ENCODE data around the gene RFC1.

DNA sequence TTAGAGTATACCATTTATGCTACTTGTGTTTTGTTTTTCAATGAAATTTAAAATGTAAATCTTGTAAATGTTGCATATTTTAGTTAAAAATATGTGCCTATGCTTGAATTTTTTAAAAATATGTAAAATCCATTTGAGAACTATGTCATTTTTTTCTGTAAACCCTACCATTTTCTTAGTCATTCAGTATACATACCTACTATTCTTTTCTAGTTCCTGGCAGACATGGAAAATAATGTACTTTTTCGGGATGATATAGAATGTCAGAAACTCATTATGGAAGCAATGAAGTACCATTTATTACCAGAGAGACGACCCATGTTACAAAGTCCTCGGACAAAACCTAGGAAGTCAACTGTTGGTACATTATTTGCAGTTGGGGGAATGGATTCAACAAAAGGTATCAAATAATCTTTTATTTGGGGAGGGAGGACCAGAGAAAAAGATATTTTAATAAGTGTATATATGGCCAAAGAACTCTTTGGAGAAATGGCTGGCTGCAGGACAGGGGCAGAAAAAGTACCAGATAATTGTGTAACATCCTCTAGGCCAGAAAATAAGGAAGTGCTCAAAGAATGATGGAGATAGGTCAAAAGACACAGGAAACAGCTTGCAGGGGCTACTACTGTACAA is 34.6 kb downstream of the KLHL5 start:
- RRBS = no CpG with 5 or more reads among the region's 3 CpGs

DNA sequence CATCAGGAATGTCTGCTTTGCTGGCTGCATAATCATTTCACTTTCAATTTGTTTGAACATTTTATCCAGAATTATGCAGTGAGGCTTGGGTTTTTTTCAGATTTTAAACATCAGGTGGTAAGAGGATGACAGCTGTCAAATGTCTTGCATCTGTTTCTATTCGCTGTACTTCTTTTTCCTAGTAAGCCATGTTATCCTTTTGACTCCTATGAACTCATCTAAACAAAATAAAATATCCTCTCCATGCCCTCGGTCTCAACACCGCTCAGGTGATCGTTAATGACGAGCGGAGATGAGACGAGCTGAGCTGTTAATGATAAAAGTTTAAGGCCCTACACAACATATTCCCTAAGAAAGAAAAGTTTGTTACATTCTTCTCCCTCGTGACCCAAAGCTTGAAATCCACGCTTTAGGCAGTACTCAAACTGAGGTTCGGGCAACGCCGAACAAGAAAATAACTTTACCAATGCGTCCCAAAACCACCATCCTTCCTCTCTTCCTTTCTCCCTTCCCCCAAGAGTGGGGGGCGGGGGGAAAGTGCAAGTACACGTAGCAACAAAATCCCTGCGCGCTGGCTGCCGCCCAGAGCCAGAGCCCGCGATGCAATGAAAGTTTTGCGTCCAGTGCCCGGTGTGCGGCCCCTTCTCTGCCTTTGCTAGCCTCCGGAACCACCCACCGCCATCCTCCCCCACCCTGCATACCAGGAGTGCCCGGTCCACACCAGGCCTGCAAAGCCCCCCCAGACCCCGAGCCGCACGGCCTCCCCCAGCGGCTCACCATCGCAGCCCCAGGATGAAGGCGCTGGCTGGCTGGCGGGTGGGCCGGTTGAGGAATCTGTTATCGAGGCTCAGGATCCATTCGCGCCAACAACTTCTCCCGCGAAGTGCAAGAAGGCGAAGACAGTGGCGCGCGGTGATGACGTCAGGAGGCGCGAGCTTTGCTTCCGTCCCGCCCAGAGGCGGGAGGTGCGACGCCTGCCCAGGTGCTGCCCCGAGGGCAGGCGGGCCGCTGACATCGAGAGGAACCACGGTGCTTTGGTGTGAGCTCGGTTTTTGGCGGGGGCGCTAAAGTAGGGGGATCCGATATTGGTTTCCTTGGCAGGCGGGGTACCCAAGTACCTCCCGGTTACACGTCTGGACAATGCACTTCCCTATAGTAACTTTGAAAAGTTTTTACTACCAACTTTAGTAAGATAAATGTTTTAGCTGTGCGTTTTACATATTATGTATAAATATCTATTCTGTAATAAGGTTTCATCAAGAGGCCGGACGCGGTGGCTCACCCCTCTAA is at the start of gene RFC1:
Gene RFC1, minus strand, starts transcription at position 901 of the 1,290 bp plus-strand sequence.
- RRBS = 4% methylated on average over 7 of the region's 67 CpGs

DNA sequence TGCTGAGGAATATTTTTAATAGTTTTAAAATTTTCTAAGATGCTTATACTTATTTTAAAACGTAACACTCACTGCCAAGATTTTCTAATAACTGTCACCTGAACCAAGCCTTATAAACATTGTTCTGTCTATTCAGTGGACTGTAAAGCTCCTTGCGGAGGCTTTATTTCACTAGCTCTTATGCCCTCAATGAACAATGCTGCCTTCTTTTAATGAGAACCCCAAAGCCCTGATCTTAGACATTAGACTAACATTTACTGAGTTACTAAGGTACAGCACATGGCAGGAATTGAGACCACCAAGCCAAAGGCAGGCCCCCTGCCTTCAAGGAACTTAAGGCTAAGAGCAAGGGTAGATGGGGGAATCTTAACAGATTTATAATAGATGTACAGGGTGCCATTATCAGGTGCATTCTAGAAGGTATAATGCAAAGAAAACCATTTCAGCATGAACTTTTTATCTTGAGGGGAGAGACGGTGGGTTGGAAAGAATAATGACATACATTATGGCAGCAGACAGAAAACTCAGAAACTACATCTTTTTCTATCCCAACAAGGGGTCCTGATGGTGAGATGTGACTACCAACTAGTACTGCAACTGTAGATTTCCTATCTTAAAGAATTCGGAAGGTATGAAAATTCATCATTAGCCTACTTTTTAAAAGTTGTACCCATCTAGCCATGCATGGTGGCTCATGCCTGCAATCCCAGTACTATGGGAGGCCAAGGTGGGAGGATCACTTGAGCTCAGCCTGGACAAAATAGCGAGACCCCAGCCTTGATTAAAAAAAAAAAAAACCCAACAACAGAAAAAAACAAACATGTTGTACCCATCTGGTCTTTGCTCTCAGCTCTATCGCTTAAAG is 1.9 kb downstream of the RPL9 start:
- RRBS = no CpG with 5 or more reads among the region's 6 CpGs

GRCh38 chr4:39466619-39467125 is 7.8 kb downstream of the LIAS start:
- RRBS = no CpG with 5 or more reads among the region's 5 CpGs

- RRBS = no CpG with 5 or more reads among the region's 11 CpGs
Observed at GRCh38 chr4:39532447-39533221, 5.4 kb upstream of the UGDH start.

DNA sequence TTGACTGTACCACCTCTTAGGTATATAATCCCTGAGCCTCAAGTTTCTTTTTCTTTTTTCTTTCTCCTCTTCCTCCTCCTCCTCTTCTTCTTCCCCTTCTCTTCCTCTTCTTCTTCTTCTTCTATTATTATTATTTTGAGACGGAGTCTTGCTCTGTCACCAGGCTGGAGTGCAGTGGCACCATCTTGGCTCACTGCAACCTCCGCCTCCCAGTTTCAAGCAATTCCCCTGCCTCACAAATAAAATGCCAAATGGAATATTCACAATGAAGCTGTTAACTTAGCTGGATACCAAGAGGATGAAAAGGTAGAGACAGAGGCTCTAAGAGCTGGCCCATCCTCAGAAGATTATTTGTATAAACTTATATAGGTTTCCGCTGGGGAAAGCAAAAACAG is 36.6 kb upstream of the UGDH start:
- RRBS = no CpG with 5 or more reads among the region's 3 CpGs

DNA sequence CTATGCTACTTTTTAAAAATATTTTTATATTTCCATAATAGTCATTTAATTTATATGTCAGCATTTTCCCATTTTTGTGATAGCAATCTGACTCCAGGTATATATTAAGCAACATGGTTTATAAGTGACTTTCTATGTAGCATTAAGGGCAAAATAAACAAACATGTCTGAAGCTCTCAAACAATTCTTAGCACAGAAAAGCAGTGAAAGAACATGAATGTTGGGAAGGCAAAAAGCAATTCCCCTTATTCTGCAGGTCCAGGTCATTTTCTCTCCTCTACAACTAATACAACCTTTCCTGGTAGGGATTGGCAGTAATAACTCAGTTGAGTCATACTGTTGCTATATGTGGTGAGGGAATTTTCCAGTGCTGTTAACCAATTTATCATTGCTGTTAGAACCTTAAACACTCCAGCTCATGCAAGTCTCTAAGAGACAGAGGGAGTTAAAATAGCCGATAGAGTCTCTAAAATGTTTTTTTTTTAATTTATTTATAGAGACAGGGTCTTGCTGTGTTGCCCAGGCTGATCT is 24.0 kb downstream of the SMIM14 start:
- RRBS = no CpG with 5 or more reads among the region's 1 CpG

DNA sequence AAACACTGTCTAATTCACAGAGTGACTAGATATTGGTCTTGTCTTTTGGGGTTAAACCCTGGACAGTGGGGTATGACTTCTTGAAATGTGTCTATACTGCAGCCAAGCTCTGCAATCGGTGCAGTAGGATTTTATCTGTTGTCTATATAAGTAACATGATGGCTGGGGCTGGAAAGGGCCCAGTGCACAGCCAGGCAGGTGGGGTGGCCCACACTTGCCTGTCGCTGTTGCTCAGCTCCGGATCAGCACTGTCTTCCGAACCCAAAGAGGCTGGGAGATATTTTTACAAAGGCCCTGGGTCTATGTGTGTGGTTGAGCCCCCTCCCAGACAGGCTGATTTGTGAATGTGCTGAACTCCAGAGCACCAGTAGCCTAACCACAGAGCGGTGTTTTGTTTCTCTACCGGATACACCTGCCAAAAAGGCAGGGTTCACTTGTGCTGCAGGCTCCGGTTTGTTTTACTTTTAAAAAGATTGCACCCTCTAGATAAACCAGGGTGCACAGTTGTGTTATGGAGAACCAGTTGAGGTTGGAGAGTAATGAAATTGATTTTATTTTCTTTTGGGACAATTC is 33.5 kb upstream of the CHRNA9 start:
- RRBS = no CpG with 5 or more reads among the region's 7 CpGs

DNA sequence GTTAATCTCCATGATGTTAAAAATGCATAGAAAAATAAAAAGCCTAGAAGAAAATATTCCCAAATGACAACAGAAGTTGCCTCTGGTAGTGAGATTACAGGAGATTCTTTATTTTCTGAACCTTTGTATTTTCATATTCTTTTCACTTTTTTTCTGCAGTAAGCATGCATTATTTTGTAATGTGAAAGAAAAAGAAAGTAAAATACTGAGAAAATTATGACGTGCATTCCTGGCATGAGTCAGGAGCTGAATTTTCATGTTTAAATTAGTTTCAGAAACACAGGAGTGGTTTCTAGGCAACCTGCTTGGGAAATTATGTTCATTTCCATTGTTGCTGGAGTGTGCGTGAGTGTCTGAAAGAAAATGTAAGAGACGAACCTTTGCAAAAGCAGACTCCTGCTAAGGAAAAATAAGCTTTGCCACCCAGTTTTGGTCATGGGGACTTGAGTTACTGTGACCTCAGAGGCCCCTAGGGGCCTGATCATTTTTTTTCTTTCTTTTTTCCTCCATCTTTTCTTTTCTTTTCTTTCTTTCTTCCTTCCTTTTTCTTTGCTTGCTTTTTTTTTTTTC is 18.9 kb upstream of the CHRNA9 start:
- RRBS = no CpG with 5 or more reads among the region's 3 CpGs

DNA sequence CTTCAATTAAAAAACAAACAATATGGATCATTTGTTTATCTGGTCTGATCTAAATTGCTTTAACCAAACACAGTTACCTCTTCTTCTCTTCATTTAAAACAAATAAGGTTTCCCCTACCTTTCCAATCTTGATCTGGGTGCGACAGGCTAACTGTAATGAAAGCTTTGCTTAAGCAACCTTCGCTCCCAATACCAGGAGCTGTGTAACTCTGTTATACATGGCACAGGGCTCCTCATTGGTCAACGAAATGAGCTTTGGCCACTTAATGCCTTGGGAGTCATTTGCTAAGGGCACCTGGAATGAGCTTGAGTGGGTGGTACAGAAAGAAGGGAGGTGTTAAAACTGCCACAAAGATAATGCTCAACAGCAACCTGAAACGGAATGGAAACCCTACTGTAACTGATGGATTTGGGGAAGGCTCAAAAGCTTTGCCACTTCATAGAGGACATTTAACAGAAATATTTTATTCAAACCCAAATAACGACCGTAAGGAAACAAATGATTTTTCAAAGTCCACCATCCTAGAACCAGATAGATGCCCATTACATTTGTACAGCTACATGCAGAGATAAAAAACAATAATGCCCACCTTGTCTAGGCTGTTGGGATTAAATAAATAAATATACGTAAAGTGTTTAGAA is 140.6 kb downstream of the CHRNA9 start:
- RRBS = no CpG with 5 or more reads among the region's 7 CpGs

- RRBS = no CpG with 5 or more reads among the region's 6 CpGs
Observed at GRCh38 chr4:40497179-40497633, 132.5 kb downstream of the RBM47 start.

DNA sequence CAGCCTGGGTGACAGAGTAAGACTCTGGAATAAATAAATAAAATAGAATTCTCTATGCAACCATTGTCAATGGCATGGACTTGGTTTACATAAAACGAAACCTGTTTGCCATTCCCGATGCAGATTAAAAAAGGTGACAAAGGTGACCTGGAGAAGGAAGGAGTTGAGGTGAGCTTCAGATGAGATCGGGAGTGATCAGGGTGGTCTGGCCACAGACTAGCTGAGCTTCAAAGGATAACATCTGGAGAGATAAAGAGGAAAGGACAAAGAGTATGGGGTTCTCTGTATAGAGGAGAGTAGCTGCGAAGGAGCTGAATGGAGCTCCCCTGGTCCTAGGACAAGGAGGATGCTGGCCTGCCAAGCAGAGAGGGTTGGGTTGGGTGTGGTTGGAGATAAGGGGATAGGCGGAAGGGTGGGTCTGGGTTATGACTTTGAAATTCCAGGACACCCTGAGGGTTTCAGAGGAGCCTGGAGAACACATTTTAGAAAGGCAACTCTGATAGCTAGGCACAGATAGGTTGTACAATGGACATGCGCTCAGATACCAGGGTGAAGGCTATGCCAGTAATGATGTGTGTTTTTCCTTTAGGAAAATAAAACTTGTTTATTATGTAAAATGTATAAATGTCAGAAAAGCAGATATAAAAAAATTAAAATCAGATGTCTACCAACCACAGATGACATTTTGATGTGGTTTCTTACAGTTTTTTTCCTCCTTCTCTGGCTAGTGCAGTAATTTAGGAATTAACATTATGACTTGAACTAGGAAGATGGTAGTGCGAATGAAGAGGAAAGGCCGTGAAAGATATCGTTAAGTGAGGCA is 98.4 kb downstream of the RBM47 start:
- RRBS = no CpG with 5 or more reads among the region's 9 CpGs

DNA sequence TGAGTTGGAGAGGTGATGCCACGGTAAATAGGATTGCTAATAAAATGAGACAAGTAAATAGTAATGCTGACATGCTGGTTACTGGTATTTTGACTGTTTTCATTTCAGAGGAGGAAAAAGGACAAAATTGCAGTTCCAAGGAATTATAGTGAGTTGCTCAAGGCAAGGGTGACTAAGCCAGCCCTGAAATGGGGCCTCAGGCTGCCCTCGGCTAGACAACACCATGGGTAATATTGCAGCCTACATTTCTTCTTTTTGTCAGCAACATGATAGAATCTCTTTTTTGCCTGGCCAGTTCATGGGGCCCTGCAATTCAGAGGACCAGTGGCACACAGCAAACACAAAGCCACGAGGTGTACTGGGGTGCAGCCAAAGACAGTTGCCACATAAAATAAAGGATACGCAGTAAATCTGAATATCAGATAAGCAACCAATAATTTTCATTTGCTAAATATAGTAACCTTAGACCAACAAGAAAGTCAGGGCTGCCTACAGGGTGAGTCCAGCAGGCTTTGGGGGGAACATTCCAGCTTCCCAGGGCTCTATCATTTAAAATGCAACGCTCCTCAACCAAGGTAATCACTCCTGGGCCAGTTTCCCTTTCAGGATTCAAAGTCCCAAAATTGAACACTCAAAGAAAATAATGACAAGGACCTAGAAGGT is 41.8 kb downstream of the RBM47 start:
- RRBS = no CpG with 5 or more reads among the region's 5 CpGs

- RRBS = no CpG with 5 or more reads among the region's 5 CpGs
Observed at GRCh38 chr4:40744144-40744838, 5.5 kb upstream of the NSUN7 start.

GRCh38 chr4:40809616-40809982 is 59.8 kb downstream of the NSUN7 start:
- RRBS = no CpG with 5 or more reads among the region's 2 CpGs

GRCh38 chr4:40823402-40824038 is 73.8 kb downstream of the NSUN7 start:
- RRBS = no CpG with 5 or more reads among the region's 9 CpGs

DNA sequence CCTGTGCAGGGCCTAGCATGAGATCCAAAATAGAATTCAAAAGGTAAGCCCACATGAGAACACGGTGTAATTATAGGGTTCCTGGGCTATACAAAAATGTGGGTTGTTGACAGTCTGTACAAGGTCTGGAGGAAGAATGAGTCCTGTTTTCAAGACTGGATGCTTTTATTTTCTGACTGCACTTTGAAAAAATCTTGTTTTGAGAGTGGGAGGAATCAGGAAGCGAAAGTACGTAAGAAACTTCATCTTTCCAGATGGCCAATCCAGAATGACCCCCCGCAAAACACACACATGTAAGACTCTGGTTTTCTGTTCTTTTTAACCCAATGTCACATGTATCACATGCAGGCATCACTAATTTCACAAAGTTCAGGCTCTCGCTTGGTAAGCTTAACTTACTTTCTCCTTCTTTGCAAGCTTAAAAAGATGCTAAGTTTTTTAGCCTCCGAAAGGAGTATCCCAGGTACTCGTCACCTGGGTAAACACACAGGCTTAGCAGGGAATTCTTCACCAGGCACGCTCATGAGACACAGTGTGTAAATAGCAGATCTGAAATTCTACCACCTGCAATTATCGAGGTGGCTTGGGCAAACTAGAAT is 90.5 kb downstream of the NSUN7 start:
- RRBS = no CpG with 5 or more reads among the region's 9 CpGs

DNA sequence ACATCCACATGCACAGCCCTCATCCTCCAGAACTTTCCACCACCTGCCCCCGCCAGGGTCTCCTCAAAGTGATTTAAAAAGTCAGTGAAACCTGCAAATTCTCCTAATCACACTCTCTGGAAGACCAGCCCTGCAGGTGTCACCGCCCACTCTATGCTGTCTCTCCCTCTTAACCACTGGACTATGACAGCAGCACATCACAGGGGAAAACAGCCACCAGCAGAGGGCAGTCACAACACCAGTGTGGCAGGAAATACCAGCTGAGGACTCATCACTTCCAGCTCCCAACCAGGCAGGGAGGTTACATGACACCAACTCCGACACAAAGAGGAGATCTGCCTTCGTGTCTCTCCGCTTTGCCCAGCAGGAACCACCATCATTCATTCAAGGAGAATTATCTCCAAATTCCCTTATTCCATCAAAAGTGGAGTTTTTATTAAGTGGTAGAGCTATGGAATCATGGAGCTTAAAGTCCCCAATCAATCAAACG is 91.2 kb downstream of the NSUN7 start:
- RRBS = no CpG with 5 or more reads among the region's 6 CpGs

DNA sequence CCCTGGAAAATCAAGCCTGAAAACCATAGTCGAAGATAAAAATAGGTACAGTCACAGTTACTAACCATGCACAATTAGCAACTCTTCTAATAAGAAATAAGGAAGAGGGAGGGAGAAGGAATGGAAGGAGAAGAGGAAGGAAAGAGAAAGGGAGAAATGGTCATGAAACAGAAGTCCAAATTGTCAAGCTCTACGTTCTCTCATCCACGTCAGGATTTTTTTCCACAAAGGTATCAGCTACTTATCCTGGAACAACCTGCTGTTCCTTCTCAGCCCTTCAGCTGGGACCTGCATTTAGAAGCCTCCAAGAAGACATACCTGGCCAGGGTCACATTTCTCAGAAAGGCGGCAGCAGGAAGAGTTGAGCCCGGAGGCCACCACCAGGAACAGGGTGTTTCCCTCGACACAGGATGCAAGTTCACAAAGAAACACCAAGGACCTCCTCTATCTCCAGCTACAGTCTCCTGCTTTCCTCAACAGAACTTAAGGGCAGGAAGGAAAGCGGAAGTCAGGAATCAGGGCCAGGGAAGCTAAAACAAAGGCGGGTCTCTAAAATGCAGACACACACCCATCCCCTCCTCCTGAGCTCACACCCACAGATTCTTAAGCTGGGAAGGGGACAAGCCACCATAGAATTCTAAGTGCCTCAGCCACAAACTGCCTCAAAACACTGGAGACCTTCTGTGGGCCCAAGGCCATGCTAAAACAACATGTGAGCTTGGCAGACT is 163.6 kb downstream of the APBB2 start:
- RRBS = no CpG with 5 or more reads among the region's 8 CpGs